Neural cell (in vitro differentiated cells): ENCODE data around the gene TBP.

DNA sequence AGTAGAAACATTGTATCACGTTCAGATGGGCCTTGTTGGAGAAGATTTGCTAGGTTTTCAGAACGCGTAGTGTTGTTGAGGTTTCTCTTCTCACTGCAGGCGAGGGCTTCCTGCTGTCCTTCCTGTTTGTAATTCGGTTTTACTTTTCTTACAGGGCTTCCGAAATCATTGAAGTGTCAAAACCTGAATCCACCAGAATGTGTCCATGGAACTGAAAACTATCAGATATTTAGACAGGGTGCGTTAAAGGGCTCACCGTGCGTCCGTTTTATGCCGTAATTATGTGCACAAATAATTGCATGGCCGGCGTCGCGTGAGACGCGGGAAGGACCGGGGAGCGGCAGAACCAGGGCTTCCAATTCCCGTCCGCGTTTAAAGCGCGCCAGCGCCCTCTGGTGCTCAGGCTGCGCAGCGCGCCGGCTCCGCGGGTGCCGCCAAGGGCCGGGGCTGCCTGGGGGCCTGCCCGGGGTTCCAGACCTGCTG lies 369.2 kb downstream of the THBS2 start:
- RAMPAGE, long total RNA = no peak

DNA sequence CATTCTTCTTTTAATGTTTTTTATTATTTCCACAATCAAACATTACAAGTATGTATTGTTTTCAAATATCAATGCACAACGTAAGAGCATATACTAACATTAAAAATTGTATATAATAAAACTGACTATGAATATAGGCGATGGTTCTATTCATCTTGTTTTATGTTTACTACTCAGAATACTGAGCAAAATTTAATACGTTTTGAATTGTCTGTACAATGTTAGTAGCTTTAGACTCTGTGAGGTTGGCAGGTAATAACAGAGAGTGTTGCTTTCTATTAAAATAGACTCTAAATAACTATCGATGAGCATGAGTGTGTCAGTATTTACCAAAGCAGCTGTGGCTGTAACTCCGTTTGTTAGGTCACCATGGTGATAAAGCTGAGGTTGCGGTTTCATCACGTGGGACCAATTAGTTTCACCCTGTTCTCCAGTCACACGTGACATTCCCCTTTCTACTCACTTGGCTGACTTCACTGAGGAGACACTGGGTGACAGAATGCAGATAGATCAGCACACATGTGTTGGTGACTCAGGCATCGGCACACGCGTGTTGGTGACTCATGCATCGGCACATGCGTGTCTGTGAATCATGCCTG lies 285.6 kb downstream of the THBS2 start:
- RAMPAGE, long total RNA = no peak

DNA sequence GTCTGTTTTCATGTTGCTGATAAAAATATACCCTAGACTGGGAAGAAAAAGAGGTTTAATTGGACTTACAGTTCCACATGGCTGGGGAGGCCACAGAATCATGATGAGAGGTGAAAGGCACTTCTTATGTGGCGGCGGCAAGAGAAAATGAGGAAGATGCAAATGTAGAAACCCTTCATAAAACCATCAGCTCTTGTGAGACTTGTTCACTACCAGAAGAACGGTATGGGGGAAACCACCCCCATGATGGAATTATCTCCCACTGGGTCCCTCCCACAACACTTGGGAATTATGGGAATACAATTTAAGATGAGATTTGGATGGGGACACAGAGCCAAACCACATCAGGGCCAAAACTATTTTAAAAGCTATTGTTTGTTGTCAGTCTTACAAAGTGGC lies 71.0 kb downstream of the THBS2 start:
- RAMPAGE, long total RNA = no peak

DNA sequence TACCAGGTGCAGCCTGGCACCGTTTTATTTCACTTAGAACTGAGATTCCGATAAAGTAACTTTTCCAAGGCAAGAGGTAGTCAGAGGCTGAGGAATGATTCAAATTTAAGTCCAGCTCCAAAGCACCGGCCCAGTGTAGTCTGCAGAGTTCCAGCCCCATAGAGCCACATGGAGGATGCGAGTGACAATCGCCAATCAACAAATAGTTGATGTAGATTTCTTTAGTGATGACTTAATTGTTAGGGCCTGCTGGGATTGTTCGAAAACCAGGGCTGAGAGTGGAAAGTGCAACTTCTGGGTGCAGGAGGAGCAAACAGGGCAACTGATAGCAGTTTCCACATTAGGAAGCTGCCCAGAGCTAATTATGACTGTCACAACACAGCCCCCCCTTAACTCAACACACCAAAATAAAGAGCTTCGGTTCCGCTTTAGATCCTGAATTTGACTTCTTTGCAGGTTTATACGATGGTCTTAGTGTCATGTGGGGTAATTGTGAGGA lies 927 bp downstream of the ERMARD start:
- RAMPAGE, long total RNA = no peak

DNA sequence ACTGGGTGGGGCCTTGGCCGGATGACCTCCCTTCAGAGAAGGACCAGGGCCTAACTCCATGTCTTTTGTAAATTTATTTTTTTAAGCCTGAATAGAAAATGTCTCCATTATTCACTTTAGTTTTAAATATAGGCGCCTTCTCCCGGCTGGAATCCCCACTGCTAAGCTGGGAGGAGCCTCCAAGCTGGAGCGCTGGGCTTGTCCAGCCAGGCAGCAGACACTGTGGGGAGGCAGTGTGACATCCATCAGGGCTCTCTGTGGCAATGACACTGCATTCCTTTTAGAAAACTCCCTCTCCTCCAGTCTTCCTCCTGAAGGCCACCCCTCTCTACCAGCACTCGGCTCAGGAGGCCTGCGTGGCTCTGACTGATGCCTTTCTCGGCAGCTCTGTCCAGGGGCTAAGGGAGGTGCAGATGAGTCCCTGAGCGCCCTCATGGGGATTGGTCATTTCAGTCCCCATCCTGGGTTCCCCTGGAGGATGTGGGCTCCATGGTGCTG lies 209.4 kb downstream of the ERMARD start:
- RAMPAGE, long total RNA = no peak

DNA sequence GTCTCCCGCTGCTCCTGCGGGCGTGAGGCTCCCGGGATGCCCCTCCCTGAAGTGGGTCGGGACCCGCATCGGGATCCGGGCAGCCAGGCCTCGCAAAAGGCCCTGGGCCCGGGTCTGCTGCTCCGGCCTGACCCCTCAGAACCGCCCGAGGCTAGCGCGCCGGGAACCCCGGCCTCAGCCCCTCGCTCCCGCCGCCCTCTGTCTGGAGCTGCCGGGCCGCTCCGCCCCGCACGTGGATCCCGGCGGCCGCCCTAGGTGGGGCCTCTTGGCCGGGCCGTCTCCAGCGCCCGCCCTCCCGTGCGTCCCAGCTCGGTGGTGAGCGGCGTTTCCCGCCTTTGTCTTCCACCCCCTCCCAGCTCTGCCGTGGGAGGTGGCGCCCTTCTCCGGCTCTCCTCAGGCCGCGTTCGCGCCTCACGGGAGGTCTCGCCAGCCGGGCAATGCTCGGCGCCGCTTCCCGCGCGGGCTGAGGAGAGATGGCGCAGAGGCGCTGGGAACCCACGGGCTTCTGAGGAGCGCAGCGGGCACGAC lies 267.7 kb downstream of the DLL1 start:
- RAMPAGE, long total RNA = no peak

- RAMPAGE, long total RNA = no peak
These were observed 265.9 kb downstream of the DLL1 start for GRCh38 chr6:170025061-170025269.

- RAMPAGE, long total RNA = no peak
These were observed 252.9 kb downstream of the DLL1 start for GRCh38 chr6:170037871-170038384.

DNA sequence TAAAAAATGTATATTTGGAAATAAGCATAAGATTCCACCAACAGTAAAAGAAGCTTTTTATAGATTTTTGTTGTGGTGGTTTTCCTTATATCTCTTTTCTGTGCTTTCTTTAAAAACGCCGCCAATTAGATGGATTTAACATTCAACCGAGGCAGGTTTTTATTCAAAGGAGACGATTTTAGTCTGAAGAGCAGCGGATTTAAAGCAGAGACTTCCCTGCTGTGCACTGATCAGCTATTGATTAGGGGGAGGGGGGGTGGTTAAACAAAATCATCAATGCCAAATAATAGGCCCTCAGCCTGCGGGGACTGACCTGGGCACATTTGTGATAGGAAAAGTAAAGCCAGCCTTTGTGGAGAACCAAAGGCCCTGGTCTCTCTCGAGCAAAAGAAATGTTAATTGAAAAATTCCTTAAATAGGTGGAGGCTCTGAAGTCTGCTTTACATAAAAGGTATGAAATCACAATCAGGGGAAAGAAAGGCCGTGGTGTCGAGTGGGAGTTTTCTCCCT lies 55.8 kb downstream of the DLL1 start:
- RAMPAGE, long total RNA = no peak

- RAMPAGE, long total RNA = no peak
These were observed 156 bp upstream of the DLL1 start for GRCh38 chr6:170291137-170291331.

DNA sequence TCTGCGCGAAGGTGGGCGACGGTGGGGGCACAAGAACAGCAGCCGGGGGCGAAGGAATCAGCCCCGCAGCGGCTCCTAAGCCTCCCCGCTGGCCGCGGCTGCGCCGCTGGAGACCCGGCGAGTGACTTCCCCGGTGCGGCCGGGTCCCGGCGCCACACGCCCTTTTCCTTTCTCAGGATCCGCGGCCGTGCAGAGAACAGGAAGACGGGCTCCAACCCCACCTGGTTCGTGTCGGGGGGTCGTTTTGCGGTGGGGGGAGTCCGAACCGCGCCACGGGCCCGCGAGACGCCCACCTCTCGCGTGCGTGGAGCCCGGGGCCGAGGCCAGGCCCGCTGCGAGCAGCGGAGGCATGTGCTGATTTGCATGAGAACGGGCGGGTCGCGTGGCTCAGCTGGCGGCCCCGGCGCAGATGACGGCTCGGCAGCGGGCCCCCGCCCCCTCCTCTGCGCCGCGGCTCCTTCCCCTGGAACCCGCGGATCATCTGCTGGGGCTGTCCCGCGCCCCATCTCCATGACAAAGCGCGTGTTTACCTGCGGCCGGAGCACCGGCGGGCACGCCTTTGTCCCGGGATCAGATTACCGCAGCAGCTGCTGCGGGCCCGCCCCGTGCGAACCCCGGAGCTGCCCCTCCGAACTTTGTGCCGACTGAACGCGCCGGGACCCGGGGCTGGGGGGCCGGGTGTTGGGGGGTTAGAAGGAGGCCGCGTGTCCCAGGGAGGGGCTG lies 4.8 kb upstream of the DLL1 start:
- RAMPAGE, long total RNA = no peak

DNA sequence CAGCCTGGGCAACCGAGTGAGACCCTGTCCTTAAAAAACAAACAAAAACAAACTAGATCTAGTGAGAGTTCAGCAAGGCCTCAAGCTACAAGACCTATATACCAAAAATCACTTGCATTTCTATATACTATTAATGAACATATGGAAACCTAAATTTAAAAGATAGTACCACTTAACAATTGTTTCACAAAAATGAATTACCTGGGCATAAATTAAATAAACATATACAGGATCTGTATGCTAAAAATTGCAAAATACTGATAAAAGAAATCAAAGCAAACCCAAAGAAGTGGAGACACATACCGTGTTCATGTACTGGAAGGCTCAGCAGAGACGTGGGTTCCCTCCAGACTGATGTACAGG lies 75.8 kb downstream of the FAM120B start:
- RAMPAGE, long total RNA = no peak

DNA sequence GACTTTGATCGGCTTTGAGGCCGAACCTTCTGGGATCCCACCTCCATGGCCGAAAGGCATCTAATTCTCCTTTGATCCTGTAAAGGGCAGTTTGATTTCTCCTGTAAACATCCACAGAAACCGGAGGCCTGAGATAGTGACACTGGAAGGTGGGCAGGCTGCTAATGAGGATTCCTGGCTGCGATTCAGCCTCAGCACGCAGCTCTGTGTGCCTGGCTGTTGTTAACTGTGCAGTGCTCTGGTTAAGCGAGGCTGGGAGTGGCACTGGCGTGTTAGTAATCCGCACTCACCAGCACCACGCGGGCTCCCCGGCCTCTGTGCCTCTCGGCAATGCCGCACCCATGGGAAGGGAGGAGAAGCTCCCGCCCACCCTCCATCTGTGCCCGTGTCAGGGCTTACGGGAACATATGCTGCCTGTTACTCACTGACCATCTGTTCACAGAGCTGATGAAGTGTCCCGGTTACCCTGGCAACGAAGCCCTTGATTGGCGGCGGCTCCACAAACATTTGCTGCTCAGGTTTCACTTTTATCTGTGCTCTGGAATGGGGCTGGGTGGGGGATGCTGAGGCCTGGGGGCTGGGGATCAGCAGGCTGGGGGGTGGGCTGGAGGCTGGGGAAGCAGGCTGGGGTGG lies 114.8 kb downstream of the PSMB1 start:
- RAMPAGE, long total RNA = no peak

GRCh38 chr6:170554012-170555023 lies at the start of gene TBP:
TSS of gene TBP (plus strand) at chr6:170554369.
- RAMPAGE, long total RNA = start-site peak on the plus strand at chr6:170554351-170554420, 2,903 and 1,552 reads in 2 replicates